Sternocleidomastoid (tissue), 1 donor: Measurements from ENCODE around the genes PCCA, GGACT, FGF14, TEX30 and BIVM.

- PRO-cap = no peak
Observed at GRCh38 chr13:99524721-99525487, 23.6 kb downstream of the TM9SF2 start.

GRCh38 chr13:99565374-99565701 is 41.2 kb upstream of the CLYBL start:
- PRO-cap = no peak

DNA sequence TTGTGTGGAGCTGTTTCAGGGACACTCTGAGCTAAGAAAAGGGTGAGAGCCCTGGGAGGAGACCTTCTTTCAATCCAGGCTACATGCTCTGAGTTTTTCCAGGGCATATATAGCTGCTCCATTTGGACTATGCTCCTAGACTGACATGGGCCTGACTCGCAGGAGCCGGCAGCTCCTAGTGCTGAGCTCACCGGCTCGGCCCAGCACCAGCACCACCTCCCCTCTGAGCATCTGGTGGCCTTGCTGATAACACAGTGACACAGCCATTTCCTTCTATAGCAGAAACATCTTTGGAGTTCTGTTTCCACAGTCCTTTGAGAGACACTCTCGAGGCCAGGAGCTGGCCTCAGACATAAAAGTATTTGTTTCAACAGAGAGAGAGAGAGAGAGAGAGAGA is 79.6 kb downstream of the CLYBL start:
- PRO-cap = no peak

GRCh38 chr13:99970742-99970977 is 907 bp downstream of the ZIC5 start:
- PRO-cap = no peak

DNA sequence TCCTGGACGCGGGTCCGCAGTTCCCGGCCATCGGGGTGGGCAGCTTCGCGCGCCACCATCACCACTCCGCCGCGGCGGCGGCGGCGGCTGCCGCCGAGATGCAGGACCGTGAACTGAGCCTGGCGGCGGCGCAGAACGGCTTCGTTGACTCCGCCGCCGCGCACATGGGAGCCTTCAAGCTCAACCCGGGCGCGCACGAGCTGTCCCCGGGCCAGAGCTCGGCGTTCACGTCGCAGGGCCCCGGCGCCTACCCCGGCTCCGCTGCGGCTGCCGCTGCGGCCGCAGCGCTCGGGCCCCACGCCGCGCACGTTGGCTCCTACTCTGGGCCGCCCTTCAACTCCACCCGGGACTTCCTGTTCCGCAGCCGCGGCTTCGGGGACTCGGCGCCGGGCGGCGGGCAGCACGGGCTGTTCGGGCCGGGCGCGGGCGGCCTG is 502 bp downstream of the ZIC2 start:
- PRO-cap = no peak

DNA sequence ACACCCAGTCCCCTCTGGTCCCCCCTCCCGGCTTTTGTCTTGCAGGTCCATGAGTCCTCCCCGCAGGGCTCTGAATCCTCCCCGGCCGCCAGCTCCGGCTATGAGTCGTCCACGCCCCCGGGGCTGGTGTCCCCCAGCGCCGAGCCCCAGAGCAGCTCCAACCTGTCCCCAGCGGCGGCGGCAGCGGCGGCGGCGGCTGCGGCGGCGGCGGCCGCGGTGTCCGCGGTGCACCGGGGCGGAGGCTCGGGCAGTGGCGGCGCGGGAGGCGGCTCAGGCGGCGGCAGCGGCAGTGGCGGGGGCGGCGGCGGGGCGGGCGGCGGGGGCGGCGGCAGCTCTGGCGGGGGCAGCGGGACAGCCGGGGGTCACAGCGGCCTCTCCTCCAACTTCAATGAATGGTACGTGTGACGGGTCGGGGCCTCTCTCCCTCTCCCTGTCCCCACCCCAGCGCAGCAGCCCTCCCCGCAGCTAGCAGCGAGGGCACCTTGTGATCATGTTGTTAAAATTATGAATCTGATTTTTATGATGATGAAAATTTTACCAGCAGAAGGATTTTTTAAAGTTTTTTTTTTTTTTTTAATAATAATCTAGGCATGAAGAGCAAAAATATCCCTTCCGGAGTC is 3.8 kb downstream of the ZIC2 start:
- PRO-cap = no peak

DNA sequence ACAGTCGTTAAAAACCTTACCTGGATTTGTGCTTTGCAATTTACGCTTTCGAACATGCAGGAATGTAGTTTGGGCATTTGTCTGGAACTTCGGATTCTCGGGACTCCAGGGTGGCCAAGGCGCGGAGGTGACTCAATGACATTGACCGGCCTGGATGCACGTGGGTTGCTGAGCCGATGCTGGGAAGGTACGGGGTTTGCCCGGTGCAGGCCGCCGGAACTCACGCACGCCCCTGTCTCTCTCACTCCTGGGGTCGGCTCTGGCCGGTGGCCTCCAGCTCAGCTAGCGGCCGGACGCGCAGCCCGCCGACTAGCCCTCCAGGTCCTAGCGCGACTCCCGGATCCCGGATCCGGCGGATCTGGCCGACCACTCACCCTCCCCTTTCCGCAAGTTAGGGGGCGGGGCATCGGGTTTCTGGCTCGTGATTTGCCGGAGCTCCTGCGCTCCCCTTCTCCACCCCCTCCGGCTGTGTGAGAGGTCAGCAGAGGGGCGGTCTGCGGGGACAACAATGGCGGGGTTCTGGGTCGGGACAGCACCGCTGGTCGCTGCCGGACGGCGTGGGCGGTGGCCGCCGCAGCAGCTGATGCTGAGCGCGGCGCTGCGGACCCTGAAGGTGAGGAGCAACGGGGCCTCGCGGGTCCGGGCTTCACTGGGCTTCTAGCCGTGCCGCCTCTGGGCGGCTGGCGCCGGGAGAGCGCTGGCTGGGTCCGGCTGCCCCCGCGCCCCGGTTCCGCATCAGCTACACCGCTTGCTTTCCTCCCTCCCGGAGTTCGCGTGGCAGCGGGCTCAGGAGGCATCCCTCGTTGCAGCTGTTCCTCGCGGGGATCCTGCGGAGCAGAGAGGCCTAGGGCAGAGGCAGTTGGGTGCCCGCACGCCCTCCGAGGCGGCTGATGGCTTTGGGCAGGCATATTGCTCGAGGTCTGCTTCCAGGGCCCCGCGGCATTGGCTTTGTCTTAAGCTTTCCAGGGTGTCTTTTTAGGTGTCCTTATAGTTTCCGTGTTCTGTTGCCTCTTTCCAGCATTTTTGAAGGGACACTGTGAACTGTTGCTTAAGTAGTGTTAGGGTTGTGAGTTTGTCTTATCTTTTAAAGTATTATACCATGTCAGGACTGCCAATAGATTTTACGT is at the start of gene PCCA:
PCCA (plus strand) TSS at position 481 of the 1,127 bp plus-strand sequence.
- PRO-cap = bidirectional peak, plus-strand start at position 508 of the sequence, minus-strand start at position 311 of the sequence

DNA sequence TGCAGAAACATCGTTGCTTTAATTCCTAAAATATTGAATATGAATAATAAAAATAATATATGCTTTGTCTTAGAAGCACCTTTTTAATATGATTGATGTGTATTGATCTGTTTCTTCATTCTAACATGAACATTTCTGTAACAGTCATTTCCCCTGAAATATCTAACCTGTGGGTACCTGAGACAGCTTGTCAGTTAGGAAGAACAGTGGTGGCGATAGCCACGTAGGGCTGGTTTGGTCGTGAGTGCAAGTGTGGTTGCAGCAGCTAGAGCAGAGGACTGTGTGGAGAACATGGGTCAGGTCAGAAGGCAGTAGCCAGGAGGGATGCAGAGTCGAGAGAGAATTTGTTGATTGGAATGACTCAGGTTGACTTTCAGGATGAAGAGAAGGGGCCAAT is 106.6 kb downstream of the GGACT start:
- PRO-cap = no peak

GRCh38 chr13:100588010-100589192 is at the start of gene GGACT:
TSS of gene GGACT (minus strand) at chr13:100588789.
- PRO-cap = unidirectional peak, minus-strand start at chr13:100588834

- PRO-cap = no peak
Observed at GRCh38 chr13:101529389-101529953, 77.0 kb downstream of the ITGBL1 start.

DNA sequence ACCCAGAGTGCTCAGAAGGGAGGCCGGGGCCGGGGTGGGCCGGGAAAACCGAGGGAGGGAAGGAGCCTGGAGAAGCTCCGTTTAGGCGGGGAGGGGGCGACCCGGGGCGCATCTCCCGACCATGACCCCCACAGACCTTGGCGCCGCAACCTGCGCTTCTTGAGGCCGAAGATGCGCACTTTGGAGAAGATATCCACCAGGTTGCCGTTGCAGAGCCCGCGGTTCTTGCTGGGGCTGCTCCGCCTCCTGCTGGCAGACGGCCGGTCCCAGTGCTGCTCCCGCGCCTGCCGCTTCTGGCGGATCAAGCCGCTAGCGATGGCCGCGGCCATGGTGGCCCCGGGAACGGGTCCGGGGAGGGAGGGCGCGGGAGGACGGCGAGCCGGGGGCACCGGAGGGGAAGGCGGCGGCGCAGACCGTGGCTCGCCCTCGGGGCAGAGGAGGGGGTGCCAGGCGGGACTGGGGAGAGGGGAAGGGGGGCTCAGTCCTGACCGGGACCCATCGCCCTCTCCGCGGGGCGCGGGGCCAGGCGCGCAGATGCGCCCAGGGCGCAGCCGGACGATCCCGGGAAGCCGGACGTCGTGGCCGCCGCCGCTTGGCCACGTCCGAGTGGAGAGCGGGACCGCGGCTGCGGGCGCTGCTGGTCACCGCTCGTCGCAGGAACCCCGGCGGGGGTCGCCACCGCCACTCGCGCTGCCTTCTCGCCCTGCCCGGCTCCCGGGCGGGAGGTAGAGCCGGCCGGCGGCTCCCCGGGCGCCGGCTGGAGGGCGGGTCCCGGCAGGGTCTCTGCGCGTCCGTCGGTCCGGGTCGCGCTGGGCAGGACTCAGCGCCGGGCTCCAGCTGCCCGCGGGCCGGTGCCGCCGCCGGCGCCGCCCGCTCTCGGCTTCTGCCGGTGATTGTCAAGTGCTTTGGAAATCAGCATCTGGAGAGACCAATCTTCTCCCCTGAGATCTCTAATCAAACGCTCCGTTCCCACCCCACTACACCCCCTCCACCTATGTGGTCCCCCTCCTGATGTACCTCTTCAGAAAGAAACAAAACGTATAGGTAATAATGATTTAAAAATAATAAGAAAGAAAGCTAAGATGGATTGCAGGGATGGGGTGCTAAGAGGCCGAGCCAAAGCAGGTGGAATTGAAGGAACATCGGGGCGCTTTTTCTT is at the start of gene FGF14:
FGF14 (minus strand) TSS at position 629 of the 1,159 bp plus-strand sequence.
- PRO-cap = no peak

GRCh38 chr13:102401214-102401797 is 195.5 kb upstream of the TPP2 start:
- PRO-cap = no peak

- PRO-cap = no peak
Observed at GRCh38 chr13:102481630-102481960, 115.2 kb upstream of the TPP2 start.

DNA sequence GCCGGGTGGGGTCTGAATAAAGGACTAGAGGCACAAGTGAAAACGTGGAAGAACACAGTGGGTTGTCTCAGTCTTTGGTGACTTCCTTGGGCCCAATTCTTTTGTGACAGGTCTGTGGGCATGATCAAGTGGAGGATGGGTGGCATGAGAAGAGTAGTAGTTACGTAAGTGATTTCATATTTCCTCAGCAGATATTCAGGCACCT is 2.6 kb downstream of the TPP2 start:
- PRO-cap = no peak

DNA sequence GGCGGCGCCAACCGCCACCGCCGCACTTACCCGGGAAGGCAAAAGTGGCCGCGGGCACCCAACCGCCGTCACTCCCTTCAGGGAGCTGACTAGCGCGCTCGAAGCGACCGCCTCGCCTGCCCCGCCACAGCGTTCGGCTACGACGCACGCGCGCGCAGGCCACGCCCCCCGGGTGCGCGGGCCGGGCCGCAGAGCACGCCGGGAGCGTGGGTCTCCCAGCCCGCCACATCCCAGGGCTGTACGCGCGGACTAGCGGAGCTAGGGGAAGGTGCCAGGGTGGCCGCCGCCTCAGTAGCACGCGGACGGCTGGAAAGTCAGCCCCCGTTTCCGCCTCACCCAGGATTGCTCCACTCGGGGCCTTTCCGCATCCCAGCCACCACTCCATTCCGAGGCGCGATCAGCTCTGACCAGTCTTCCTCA is at the start of gene TEX30:
TEX30 (minus strand) TSS at position 135 of the 420 bp plus-strand sequence.
- PRO-cap = bidirectional peak, plus-strand start at position 196 of the sequence, minus-strand start at position 135 of the sequence

GRCh38 chr13:102798851-102799581 is at the start of gene BIVM:
TSS of gene BIVM (plus strand) at chr13:102799119.
- PRO-cap = unidirectional peak, plus-strand start at chr13:102799524

- PRO-cap = no peak
Observed at GRCh38 chr13:102865475-102866019, 19.7 kb downstream of the ERCC5 start.

DNA sequence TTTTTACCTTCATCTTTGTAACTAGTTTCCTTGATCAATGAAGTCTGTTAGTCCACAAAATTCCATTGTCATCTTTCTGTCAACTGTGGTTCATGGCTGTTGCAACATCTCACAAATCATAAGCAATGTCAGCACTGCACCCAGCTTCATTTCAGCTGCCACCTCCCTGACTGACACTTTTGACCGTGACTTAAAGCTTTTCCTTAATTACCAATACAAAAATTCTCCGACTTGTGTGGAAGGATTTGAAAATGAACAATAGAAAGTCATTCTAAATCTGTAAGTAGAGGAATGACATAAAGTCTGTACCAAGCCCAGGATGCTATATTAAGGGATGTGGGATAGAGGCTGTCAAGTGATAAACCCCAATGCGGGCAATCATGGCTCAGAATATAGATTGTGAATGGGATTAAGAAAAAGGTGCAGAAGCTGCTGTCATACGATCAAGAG is 756.0 kb upstream of the SLC10A2 start:
- PRO-cap = no peak

DNA sequence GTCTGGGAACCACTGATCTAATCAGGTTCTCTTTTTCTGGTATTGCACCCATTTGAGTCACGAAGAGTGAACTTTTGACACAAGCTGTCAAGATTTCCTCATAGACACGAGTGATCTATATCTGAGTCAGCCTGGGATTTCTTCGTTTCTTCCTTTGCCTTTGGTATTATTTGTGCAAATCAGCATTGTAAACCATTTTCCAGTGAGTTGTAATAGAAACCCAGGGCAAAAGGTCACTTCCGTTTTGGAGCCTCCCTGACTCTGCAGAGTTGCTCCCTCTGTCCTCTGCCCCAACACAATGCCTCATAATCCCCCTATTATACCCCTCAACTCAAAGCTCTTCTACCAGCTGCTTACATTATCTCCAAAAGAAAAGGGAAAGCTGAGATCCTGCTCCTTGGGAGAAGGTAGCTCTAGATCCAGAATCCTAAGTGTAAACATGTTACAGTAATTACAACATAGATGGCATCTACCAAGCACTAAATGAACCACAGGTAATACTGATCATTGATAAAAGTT is 454.6 kb downstream of the DAOA start:
- PRO-cap = no peak

DNA sequence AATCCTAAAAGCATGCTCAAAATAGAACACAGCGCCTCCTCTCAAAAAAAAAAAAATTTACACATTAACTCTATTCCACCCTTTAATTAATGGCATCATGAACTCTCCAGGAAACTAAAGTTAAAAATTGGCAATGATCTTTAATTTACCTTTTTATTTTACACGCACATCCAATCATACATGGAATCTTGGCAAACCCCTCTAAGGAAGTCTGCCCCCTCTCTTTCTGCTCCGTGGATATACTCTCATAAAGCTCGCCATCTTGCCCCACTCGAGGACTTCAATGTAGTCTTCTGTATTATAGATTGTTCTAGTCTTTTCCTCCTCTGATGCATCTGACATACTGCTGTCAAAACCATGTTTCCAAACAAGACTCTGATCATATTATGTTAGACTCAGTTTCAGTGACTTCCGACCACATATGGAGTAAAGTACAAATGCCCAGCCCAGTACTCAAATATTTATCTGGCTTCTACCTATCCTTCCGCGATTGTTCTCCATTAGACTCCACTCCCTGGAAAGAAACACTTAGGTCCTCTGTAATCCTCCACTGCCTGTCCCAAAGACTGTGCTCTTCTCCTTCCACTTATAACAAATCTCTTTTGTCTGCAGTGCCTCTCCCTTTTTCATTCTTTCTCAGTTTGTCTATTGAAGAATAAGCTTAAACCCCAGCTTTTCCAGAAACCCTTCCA is 439.7 kb downstream of the EFNB2 start:
- PRO-cap = no peak